ENCODE measurements around a stretch of chr9.

- PRO-cap, 2 experiments: no peak in any of the 2 experiments
Observed at GRCh38 chr9:91844233-91844684, 105.8 kb downstream of the ROR2 start.

DNA sequence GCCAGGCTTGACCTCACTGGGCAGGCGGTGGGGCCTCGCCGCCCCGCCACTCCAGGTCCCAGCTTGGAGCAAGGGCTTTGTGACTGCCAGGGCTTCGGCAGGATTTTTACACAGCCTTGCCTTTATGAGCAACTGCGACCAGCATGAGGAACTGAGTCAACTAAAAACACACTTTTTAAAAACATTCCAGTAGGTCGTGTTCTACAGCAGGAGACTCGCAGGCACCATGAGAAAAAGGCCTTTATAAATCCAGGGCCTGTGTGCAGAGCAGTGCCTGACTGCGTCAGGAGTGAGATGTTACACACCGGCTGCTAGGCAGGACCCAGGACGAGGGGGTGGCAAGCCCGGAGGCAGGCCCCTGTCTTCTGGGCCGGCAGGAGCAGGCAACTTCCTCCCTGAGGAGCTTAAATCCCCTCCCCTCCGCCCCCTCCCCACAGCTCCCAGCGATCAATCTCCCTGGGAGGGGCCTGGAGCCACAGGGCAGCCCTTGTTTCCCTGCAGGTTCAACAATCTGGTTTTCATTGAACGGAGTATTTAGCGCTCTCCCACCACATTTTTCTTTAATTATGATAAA, 92.6 kb downstream of the ROR2 start:
- PRO-cap, 2 experiments: no peak in any of the 2 experiments

DNA sequence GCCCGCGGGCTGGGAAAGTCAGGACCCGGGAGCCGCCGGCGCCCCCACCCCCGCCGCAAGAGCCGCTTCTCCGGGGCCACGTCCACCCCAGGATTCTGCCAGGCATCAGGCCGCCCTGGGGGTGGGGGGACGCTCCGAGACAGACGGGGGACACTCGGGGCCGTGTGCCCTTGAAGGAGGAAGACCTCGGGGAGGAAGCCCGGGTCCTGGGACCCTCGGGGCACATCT, 820 bp downstream of the ROR2 start:
- PRO-cap, 2 experiments: no peak in any of the 2 experiments

GRCh38 chr9:92072237-92073256, 42.7 kb downstream of the SPTLC1 start:
- PRO-cap, 2 experiments: no peak in any of the 2 experiments

GRCh38 chr9:92075959-92076362, 39.3 kb downstream of the SPTLC1 start:
- PRO-cap, 2 experiments: no peak in any of the 2 experiments

DNA sequence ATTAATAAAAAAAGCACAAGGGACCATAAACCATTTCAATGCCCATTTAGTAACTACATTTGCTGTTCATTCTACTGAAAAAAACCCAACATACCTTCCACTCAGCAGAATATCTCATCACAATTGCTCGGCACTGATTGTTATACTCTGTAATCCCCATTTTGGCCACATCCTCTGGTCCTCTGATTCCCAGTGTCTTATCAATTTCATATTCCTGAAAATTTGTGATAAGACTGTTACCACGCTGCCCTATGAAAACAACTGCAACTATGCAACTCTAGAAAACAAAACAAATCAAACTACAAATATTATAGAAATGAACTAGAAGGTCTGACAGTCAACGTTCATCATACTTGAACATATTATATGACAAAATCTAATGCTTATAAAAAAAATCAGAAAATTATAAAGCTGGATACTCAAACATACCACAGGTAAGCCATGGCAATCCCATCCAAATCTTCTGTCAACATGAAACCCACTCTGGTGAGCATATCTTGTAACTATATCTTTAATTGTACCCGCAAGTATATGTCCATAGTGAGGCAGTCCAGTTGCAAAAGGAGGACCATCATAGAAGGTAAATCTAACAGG, 5.7 kb downstream of the IARS1 start:
- PRO-cap, 2 experiments: no peak in any of the 2 experiments

- PRO-cap, 2 experiments: no peak in any of the 2 experiments
Observed at GRCh38 chr9:92310457-92310839, 14.7 kb downstream of the NOL8 start.

DNA sequence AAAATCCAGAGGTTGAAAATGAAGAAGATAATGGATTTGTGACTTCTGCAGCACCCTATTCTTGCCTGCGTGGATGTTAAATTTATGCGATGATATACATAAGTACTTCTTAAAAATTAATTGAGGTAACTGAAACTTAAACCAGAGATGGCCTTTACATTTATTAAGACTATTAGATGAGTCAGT, 224 bp downstream of the OGN start:
- PRO-cap, 2 experiments: no peak in any of the 2 experiments

- PRO-cap, 2 experiments: no peak in any of the 2 experiments
Observed at GRCh38 chr9:92728873-92729945, 35.4 kb downstream of the BICD2 start.

- PRO-cap, 2 experiments: no peak in any of the 2 experiments
Observed at GRCh38 chr9:92760200-92760633, 4.4 kb downstream of the BICD2 start.

- PRO-cap, 2 experiments: no peak in any of the 2 experiments
Observed at GRCh38 chr9:92945866-92946149, 1.5 kb upstream of the FGD3 start.

DNA sequence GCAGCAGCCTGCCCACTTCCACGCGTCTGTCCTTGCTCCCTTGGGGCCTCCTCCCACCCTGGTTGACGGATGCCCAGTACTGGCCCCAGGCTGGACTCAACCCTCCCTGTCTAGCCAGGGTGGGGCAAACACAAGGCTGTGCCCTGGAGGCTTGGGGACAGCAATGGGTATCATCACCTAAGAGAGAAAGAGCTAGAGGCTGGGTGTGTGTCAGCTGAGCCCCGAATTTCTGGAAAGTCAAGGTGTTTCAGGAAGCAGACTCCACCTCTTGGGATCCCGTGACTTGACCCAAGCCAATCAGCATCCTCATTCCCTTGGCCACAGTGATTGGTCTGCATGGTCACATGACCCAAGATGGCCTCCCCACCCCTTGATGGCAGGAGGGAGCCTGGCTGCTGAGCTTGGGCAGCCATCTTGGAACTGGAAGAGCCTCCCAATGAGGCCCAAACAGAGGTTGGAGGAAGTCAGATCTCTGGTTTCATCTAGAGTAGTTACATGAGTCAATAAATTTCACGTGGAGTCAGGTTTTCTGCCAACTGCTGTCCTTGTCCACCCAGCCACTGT, 17.5 kb upstream of the SUSD3 start:
- PRO-cap, 2 experiments: no peak in any of the 2 experiments

DNA sequence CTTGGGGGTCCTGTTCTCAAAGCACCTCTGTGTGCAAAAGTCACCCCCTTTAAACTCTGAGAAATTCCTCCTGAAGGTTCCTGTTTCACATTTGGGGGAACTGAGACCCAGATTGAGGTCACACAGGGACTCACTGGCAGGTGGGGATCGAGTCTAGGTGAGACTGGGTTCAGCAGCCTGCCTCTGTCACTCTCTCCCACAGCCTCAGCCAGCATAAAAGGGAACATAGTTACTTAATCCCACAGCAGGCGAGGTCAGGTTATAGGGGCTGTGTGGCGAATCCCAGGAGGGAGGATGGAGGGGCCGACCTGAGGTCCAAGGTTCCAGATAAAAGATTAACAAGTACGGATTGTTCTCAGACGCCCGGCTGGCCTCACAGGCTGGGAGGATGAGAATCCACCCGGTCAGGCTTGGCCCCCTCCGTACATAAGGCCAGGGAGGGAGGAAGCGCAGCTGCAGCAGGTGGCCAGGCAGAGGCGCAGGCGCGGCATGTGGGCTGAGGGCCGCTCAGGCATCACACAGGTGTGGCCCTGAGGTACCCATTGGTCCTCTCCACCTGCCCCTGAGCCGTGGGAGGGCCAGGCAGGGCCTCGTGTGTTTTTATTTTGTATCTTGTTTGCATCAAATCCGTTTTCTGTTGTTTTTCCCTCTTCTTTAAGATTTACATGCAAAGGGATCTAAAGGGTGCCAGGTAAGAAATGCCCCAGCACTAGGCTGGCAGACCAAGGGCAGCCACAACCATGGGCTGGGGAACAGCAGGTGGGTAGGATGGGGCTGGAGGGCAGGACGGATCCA, 3.4 kb downstream of the SUSD3 start:
- PRO-cap, 2 experiments: peak in 1 of 2 experiments; most common minus-strand start position 206 of the sequence (in 1)

- PRO-cap, 2 experiments: no peak in any of the 2 experiments
Observed at GRCh38 chr9:93118196-93119448, 15.4 kb downstream of the NINJ1 start.

DNA sequence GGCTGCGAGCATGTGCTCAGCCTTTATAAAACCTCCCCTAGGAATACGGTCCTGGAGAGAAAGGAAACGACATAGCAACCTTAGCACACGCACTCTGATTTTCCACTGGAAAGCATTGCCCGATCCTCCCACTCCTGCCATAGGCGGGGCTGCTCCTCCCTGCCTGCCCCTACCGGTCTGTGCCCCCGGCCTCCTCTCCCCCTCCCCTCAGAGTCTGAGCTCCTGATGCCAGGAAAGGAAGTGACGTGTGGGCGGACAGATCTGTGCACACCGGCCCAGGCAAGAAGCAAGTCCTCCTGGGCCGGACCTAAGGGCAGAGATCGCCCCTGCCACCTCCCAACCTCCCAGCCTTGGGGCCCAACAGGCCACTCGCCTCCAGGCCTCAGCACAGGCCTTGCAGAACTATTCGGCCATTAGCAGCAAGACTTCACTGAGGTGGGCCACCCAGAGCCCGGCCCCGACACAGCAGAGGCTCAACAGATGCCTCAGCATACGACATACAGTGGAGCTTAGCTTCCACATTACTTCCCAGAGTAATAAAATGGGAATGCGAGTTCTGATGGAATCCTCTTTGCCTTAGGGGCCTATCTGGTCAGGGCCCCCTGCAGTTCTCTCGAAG, 7.1 kb downstream of the NINJ1 start:
- PRO-cap, 2 experiments: no peak in any of the 2 experiments

DNA sequence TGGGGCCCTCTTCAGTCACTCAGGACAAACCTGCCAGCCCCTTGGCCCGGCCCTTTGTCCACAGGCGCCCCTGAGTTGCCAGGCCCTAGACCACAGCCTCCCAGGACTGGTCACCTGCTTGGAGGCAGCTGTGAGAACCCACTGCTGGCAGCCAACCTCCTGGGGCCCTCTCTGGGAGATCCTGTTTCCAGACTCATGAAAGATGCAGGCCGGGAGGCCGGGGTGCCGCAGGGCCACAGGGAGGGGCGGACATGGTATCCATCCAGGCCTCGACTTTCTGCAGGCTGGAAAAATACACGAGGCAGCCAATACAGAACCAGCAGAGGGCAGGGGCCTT, 6.4 kb downstream of the NINJ1 start:
- PRO-cap, 2 experiments: no peak in any of the 2 experiments

- PRO-cap, 2 experiments: no peak in any of the 2 experiments
Observed at GRCh38 chr9:93132003-93132992, 1.8 kb downstream of the NINJ1 start.

GRCh38 chr9:93132993-93133935, 787 bp downstream of the NINJ1 start:
- PRO-cap, 2 experiments: peak in 2 of 2 experiments; most common plus-strand start chr9:93133741 (in 2); most common minus-strand start chr9:93133740 (in 1)

- PRO-cap, 2 experiments: peak in 1 of 2 experiments; most common plus-strand start chr9:93209230 (in 1)
Observed at GRCh38 chr9:93208994-93209628, 25.2 kb downstream of the WNK2 start.

DNA sequence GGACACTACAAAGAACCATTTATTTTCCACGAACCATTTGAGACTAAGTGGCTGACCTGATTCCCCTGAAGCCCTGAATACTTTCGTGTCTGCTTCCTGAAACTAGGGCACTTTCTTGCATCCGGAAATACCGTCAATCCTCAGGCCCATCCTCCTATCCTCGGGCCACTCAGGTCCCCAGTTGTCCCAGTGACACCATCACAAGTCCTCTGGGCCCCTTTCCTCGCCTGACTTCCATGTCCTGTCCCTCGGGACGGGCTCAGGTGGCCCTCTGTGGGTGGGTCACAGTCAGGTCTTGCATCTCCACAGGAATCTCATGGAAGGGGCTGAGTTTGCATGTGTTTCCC, 61.2 kb downstream of the WNK2 start:
- PRO-cap, 2 experiments: no peak in any of the 2 experiments